ENCODE data around the genes MAT2A and GGCX.

GRCh38 chr2:85047435-85048228 lies 76.7 kb downstream of the KCMF1 start:
- RRBS = no CpG with 5 or more reads among the region's 2 CpGs

DNA sequence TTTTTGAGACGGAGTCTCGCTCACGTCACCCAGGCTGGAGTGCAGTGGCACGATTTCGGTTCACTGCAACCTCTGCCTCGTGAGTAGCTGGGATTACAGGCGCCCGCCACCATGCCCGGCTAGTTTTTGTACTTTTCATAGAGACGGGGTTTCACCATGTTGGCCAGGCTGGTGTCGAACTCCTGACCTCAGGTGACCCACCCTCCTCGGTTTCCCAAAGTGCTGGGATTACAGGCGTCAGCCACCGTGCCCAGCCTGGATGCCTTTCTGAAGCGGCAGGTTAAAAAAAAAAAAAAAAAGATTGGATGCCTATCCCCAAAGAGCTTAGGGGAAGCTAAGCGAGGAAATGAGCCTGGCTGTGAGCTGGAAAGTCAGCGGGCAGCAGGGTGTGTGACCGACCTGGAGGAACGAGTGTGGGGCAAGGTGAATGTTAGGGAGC lies 59.3 kb downstream of the TGOLN2 start:
- RRBS = no CpG with 5 or more reads among the region's 19 CpGs

- RRBS = no CpG with 5 or more reads among the region's 8 CpGs
Measured at GRCh38 chr2:85320870-85321786, 6.7 kb downstream of the TGOLN2 start.

- RRBS = no CpG with 5 or more reads among the region's 21 CpGs
Measured at GRCh38 chr2:85412588-85413460, 2.7 kb upstream of the CAPG start.

DNA sequence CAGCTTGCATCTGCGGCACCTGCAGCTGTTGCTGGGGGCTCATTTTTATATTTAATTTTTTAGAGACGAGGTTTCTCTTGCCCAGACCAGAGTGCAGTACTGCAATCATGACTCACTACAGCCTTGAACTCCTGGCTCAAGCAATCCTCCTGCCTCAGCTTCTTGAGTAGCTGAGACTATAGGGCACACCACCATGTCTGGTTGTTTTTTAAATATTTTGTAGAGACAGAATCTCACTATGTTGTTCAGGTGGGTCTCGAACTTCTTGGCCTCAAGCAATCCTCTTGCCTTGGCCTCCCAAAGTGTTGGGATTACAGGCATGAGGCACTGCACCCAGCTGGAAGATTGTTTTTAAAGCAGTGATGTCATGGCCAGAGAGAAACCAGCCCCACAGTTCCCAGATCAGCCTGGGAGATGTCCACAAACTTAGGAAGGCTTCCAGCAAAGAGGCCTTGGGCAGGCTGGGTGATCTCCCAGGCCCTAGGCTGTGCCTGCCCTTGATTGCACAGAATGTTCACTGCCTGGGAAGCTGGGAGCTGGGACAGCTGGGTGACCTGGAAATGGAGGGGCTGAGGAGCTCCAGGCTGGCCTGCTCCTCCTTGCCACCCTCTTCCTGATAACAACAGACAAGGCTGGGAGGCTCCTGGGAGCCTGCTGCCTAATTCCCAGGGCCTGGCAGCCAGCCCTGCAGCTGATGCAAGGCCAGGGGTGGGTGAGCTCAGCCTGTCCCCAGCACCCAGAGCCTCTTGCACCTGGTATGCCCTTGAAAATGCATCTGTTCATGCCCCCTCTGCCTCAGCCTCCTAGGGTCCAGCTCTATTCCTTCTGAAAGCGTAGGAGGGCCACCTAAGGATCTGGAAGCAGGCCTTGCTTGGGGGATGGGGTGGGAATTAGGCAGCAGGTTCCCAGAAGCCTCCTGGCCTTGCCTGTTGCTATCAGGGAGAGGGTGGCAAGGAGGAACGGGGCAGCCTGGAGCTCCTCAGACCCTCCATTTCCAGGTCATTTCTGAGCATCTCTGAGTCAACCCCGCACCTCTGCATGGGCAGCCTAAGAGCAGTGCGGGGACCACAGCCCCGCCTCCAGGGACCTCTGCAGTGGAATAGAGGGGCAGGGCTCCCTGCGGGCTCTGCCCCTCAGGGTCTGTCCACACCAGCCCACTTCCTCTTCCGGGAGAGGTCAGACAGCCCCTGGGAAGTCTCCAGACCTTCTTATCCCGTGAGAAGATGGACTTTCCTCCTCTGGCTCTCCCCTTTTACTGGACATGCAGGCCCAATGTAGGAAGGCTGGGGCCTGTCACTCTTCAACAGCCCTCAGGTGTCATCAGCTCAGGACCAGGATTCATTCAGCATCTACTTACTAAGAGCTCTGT lies 27.4 kb downstream of the SH2D6 start:
- RRBS = no CpG with 5 or more reads among the region's 11 CpGs

- RRBS = no CpG with 5 or more reads among the region's 21 CpGs
Measured at GRCh38 chr2:85537417-85538133, 1.4 kb upstream of the MAT2A start.

GRCh38 chr2:85538984-85539449 lies at the start of gene MAT2A:
Gene MAT2A, plus strand, starts transcription at chr2:85539168.
- RRBS = 1% methylated on average over 18 of the region's 61 CpGs

DNA sequence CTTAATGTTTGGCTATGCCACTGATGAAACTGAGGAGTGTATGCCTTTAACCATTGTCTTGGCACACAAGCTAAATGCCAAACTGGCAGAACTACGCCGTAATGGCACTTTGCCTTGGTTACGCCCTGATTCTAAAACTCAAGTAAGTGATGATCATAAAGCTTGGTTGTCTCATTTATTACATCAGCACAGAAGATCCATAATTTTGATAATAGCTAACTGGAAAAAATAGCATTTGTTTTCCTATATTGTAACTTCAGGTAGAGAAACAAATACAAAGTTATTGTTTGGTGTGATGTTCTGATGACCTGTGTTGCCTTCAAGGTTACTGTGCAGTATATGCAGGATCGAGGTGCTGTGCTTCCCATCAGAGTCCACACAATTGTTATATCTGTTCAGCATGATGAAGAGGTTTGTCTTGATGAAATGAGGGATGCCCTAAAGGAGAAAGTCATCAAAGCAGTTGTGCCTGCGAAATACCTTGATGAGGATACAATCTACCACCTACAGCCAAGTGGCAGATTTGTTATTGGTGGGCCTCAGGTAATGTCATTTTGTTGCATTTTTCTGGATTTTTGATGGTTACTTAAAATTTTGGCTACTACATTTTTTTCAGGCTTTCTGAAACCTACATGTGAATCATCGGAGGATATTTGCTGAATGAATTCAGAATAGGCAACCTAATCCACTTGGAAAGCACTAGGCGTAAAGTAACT lies 3.0 kb downstream of the MAT2A start:
- RRBS = no CpG with 5 or more reads among the region's 7 CpGs

DNA sequence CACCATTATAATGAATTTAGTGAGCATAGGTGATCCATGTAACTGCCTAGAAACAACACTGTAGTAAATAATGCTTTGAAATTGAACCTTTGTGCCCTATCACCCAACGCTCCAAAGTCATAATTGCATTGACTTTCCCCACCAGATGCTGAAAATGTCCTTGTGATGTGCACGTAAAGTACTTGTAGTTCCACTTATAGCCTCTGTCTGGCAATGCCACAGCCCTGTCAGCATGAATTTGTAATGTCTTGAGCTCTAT lies 4.9 kb downstream of the MAT2A start:
- RRBS = no CpG with 5 or more reads among the region's 2 CpGs

DNA sequence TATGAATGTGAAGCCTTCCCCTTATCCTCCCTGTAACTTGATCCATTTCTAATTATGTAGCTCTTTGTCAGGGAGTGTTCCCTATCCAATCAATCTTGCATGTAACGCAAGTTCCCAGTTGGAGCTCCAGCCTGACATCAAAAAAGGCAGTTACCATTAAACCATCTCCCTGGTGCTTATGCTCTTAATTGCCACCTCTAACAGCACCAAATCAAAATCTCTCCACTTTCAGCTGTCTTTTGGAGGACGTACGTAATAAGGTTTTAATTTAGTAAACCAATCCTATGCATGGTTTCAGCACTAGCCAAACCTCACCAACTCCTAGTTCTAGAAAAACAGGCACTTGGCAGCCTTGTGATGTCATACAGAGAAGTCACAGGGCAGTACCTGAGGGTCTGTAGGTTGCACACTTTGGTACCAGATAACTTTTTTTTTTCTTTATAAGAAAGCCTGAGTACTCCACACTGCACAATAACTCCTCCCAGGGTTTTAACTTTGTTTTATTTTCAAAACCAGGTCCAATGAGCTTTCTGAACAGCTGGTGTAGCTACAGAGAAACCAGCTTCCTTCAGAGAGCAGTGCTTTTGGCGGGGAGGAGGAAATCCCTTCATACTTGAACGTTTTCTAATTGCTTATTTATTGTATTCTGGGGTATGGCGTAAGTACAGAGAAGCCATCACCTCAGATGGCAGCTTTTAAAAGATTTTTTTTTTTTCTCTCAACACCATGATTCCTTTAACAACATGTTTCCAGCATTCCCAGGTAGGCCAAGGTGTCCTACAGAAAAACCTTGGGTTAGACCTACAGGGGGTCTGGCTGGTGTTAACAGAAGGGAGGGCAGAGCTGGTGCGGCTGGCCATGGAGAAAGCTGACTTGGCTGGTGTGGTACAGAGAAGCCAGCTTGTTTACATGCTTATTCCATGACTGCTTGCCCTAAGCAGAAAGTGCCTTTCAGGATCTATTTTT lies 5.6 kb downstream of the MAT2A start:
- RRBS = no CpG with 5 or more reads among the region's 7 CpGs

DNA sequence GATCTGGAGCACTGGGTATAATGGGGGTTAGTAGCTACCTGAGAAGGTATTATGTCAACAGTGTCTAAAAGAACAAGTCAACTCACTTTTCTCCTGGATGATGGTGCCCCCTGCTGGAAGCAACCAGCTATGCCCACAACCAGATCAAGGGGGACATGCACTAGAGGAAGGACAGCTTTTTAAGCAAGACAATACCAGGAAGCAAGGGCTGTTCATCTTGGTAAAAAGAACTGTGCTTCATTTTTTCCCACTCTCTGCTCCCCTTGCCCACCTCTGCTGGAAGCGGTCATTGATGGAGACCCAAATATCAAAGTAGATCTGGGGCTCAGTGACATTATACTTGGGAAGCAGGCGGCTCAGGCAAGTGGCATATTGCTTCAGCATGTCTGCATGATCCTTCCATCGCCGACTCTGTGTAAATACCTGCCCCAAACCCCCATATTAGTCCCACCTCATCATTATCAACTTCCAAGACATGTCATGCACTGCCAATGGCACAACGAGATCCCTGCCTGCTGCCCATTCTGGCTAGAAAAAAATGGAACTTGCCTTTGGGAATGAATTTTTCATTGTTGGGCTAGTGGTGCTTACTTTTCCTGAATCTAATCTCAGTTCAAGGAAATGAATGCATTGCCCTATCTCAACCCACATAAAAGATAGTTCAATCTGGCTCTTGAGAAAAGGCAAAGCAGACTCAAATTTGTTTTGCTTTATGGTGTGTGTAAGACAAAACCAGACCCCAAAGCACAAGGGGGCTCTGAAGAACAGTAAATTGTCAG lies 9.0 kb downstream of the GGCX start:
- RRBS = no CpG with 5 or more reads among the region's 5 CpGs

- RRBS = 1% methylated on average over 5 of the region's 55 CpGs
Measured at GRCh38 chr2:85561370-85562193, at the start of gene GGCX. Gene GGCX, minus strand, starts transcription at chr2:85561493.

DNA sequence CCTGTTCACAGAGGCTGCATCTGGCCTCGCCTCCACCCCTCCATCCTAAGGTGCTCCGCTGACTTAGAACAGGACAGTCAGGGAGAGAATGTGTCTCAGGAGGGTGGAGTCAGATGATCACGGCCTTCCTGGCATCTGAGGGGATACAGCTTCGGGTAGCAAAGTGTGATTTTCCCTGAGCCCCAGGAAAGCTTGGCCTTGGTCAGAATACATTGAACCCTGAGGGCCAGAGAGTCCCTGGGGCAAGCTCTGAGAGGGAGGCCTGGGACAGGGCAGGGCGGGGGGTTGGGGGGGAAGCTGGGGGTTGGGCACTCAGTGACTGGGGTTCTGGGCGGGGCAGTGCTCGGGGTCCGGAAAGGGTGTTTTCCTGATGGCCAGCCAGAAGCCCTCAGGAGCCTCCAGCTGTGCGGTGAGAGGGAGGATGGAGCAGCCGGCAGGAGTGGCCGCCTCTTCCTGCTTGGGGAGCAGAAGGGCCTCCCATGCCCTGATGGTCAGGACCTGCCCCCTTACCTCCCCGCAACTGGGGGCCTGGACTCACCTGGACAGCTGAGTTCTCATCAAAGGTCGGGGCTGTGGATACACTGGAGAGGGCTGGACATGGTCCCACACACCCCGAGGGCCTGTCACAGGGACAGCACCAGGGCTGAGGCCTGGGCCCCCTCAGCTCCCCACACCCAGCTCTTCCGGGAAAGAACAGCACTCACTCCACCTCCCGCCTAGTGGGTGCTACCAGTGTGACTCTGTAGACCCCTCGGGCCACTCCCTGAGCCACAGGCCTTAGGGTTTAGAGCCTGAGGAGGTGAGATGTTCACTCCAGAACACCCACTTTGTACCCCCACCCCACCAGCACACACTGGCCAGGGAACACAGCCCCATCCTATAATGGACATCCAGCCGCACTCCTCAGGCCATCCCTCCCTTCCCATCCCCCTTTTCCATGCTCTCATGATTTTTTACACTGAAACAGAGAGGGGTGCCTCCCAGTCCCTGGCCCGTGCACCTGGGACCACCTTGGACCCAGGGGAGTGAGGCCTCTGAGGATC lies 6.8 kb downstream of the SFTPB start:
- RRBS = 95% methylated on average over 3 of the region's 19 CpGs

DNA sequence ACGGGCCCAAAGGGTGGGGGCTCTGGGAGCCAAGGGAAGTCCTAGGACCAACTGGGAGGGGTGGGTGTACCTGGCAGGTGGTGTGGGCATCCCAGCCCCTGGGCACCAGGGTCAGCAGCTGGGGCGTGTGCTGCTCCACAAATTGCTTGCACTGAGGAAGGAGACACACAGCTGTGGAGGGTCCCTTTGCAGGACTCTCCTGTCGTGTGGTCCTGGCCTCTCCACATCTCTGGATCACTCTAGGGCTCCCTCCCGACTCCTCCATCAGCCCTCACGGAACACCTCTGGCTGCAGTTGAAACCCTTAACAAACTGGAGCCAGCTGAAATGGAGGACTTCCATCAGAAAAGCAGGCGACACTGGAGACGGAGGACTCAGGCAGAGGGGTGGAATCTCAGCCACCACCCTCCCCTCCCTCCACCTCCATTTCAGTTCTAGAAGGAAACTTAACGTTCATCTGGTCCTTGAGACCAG lies 6.0 kb downstream of the SFTPB start:
- RRBS = no CpG with 5 or more reads among the region's 8 CpGs

- RRBS = no CpG with 5 or more reads among the region's 6 CpGs
Measured at GRCh38 chr2:85710479-85710904, 16.3 kb downstream of the GNLY start.

DNA sequence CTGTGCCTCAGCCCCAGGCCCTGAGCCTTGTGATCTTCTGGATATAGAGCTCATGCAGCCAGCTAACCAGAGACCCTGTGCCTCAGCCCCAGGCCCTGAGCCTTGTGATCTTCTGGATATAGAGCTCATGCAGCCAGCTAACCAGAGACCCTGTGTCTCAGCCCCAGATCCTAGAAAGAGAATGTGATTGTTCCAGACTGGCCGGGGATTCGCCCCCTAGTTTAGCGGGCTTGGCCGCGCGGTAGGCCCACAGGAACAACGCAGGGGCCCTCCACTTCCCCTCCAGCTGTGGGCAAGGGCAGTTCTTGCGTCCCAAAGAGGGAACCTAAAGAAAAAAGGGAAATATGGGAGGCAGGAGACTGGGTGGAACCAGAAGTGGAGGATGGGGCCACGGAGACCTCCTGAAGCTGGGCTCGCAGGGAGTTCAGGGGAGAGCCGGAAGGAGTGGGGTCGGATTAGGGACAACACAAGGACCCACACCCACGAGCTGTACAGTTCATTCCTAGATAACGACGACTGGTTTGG lies 18.1 kb downstream of the GNLY start:
- RRBS = no CpG with 5 or more reads among the region's 15 CpGs

DNA sequence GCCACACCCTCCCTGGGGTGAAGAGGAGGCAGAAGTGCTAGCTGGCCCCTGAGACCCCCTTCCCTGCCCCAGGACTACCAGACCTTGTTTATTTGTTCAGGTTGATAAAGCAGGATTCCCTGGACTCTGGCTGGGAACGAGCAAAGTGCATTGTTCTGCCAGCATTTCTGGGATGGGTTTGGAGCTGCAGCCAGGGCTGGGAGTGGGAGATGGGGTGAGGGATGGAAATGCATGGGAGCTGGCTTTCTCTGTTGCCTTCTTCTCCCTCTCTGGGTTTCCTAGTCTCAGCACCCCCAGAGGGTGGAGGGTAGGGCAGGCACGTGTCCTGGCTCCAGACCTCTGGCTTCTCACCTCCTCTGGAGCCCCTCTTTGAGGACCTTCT lies 7.9 kb downstream of the ATOH8 start:
- RRBS = no CpG with 5 or more reads among the region's 2 CpGs

GRCh38 chr2:85797137-85797528 lies 43.3 kb downstream of the ATOH8 start:
- RRBS = no CpG with 5 or more reads among the region's 11 CpGs

GRCh38 chr2:85851076-85851982 lies 37.5 kb downstream of the ST3GAL5 start:
- RRBS = no CpG with 5 or more reads among the region's 14 CpGs

DNA sequence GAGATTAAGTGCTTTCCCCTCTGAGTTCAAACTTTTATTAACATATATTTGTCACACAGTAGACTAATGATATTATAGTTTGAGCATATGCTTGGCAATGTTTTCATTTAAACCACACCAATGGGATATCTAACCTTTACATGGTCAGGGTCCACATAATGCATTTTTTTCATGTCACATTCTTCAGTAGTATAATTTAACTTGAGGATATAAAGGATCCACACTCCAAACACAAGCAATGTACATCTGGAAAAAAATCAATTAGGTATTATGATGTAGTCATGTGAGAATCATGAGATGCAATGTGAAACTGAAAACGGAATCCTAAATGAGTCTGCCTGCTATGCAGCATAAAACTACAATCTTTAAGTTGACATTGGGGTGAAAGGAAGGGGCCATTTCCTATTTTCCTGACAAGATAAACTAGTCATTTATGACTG lies 27.7 kb downstream of the ST3GAL5 start:
- RRBS = no CpG with 5 or more reads among the region's 1 CpG